Frontal cortex (tissue), 2 donors: ENCODE measurements around the gene TMEM54.

DNA sequence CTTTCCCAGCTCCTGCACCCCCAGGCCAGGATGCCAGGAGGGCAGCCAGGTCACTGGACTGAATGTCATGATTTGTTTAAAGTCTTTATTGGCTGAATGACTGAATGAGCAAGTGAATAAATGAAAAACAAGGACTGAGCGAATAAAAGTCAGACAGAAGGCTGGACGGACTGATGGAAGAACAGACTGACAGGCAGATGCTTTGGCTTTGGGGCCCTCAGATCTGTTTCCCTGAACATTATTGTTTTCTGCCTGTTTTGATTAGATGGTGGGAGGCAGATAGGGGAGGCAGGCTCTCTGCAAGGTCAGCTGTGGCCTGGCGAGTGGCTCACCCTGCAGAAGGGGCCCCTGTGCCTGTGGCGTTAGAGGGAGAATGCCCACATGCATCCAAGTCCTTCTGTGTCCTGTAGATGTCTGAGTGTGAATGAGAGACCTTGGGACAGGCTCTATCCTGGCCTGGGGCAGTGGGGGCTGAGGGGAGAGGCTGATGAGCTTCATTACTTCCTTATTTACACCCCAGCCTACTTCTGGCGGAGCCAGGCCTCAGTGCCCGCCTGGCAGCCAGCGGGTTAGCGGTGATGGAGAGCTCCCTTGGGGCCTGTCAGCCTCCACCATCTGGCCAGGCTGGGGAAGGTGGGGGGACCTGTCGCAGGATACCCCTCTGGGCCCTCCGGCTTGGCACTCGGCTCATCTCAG lies 20.5 kb upstream of the ADGRB2 start:
- RAMPAGE, long total RNA = no peak

GRCh38 chr1:32030205-32030612 lies 16.5 kb downstream of the KHDRBS1 start:
- RAMPAGE, long total RNA = no peak

- RAMPAGE, long total RNA = no peak
These were observed 27.0 kb downstream of the KHDRBS1 start for GRCh38 chr1:32040536-32041253.

DNA sequence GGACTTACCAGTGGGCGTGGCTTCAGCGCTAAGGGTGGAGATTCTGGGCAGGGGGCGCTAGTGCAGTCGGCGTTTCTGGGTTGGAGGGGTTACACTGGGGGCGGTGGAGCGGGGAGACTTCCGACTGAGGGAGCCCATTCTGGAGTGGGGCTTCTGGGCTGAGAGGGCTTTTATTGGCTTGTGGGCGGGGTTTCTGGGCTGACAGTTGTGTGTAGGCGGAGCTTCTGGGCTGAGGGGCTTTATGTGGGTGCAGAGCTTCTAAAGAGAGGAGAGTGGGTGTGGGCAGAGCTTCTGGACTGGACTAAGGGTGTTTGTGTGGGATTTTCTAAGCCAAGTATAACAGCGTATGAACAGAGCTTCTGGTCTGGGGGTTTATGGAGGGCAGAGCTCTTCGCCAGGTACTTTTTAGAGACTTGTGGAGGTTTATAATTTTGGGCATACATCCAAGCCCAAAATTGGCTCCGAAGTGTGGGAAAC lies 628 bp downstream of the TMEM39B start:
- RAMPAGE, long total RNA = no peak

GRCh38 chr1:32180328-32181118 lies 1.0 kb downstream of the TXLNA start:
- RAMPAGE, long total RNA = no peak

GRCh38 chr1:32212184-32213071 lies 3.5 kb downstream of the DCDC2B start:
- RAMPAGE, long total RNA = no peak

GRCh38 chr1:32266762-32267540 lies 15.9 kb downstream of the LCK start:
- RAMPAGE, long total RNA = no peak

GRCh38 chr1:32337730-32338270 lies 1.8 kb upstream of the MARCKSL1 start:
- RAMPAGE, long total RNA = no peak

- RAMPAGE, long total RNA = no peak
These were observed 15.9 kb downstream of the TSSK3 start for GRCh38 chr1:32378262-32378680.

- RAMPAGE, long total RNA = no peak
These were observed 7.4 kb downstream of the BSDC1 start for GRCh38 chr1:32386689-32387426.

DNA sequence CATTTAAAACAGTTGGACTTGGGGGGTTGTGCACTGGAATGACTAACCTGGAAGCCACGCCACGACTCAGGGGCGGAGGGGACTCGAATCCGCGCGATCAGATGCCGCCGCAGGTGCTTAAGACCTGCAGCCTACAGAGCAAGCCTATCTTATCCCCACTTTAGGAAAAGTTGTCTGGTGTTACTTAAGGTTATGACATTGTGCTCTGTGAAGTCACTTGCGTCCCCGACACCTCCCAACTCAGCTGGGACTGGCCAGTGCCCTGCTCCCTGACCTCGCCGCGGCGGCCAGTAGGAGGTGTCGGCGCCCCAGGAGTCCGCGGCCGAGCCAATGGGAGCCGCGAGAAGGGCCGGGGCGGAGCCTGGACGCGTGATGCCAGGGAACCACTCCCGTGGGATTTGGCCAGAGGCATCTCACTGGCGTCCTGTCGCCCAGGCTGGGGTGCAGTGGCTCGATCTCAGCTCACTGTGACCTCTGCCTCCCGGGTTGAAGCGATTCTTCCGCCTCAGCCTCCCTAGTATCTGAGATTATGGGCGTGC lies 38.3 kb downstream of the ZBTB8OS start:
- RAMPAGE, long total RNA = no peak

GRCh38 chr1:32684002-32684493 lies 18.5 kb downstream of the SYNC start:
- RAMPAGE, long total RNA = no peak

DNA sequence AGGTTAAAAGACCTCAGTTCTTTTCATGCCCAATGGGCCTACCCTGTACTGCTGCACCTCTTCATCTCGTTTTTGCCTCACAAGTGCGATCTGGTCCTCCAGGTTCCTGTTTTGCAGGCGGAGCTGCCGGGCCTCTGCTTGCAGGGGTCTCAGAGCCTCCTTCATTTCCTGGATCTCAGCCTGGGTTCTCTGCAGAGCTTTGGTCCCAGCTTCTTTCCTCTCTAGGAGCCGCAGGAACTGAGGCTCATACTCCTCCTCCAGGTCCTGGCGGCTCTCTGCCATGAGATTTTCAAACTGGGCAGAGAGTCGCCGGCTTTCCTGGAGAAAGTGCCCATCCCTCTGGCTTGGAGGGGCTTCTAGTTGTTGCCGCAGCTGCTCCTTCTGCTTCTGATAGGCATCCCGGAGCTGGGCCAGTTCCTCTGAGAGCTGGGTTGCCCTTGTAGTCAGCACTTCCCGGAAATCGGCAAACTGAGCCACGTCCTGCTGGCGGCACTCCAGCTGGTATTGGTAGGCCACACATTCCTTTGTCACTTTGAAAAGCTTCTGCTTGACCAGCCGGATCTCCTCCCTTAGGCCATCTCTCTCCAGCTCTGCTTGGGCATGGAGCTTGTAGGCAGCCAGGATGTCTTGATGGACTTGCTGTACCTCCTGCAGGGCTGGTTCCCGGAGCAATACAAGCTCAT lies 7.6 kb downstream of the SYNC start:
- RAMPAGE, long total RNA = no peak

DNA sequence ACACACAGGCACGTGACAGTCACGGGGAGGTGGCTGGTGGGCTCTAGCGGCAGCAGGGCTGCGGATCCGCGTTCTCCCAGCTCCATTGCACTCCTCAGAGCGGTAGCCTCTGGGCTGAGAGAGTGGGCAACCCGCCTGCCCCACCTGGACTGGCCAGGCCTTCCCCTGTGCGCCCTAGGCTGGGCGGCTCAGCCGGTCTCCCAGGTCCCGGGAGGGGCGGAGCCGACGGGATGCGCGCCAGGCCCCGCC lies 12.0 kb downstream of the KIAA1522 start:
- RAMPAGE, long total RNA = no peak

GRCh38 chr1:32766297-32767065 lies 24.9 kb downstream of the KIAA1522 start:
- RAMPAGE, long total RNA = no peak

GRCh38 chr1:32772703-32773301 lies 31.2 kb downstream of the KIAA1522 start:
- RAMPAGE, long total RNA = no peak

DNA sequence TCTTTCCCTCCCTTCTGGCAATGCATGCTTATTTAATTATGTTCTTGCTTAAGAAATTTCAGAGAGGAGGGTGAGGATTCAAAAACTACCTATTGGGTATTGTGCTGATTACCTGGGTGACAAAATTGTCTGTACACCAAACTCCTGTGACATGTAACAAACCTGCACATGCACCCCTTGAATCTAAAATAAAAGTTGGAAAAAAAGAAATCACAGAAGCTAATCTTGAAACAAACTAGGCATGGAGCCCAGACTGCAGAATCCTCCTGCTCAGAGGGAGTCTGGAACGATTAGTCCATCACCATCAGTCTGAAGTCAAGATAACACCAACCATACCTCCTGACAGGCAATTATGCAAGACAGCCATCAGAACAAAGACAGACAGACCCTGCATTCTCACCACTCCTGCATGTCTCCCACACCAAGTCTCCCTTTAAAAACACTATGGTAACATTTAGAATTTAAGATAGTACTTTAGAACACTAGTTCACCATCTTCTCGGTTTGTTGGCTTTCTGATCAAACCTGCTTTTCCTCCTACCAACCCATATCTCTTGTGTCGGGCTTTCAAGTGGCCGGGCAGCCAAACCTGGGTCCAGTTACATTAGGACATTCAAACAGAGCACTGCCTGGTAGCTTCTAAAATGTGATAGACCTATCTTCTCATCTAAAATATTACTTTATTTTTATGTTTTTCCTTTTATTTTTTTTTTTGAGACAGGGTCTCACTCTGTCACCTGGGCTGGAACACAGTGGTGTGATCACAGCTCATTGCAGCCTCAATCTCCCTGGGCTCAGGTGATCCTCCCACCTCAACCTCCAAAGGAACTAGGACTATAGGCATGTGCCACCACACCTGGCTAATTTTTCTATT lies 10.2 kb downstream of the YARS1 start:
- RAMPAGE, long total RNA = no peak

DNA sequence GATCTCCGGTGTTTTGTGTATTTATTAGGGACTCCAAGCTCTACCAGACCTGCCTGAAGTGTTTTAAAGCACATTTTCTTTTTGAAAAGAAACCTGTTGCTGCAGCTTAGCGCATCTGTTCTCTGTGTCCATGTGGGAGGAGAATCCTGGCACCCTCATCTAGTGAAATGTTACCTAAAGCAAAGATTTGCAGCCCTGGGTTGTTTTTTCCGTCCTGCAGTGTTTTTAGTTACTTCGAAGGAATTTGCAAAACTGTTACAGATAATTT lies 978 bp downstream of the S100PBP start:
- RAMPAGE, long total RNA = no peak

GRCh38 chr1:32869852-32870265 lies 853 bp downstream of the FNDC5 start:
- RAMPAGE, long total RNA = no peak

- RAMPAGE, long total RNA = no peak
These were observed at the start of gene TMEM54 for GRCh38 chr1:32900908-32901905. Gene TMEM54 (minus strand): TSS chr1:32901389.